SP-49 (cell line): ENCODE measurements around a stretch of chr7.

DNA sequence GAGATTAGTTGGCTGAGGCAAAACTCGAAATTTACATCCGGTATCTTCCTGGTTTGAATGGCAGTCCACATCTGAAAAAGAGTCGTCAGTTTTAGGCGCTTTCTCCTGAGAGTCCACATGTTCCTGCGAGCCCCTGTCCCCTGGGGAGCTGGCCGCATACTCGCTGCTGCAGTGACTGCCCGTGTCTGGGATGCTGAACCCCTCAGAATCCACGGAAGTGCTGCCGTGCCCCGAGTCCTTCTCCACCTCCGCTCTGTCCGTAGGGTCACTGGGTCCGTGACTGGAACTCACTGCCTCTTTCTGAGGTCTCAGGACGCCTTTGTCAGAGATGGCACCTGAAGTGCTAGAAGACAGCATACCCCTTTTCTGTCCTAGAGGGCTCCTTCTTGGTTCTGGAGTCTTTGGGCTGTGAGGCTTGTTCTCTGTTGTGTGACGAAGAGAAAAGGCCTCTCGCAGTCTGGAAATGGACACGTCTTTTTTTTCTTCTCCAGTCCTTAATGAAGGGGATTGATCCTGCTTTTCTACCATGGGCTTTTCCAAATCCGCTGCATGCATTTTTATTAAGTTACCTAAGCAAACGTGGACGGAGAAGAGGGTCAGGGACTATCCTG is 16.7 kb upstream of the RSPH10B start:
- PRO-cap: no peak

GRCh38 chr7:5995362-5995886 is 13.4 kb downstream of the PMS2 start:
- PRO-cap: no peak

DNA sequence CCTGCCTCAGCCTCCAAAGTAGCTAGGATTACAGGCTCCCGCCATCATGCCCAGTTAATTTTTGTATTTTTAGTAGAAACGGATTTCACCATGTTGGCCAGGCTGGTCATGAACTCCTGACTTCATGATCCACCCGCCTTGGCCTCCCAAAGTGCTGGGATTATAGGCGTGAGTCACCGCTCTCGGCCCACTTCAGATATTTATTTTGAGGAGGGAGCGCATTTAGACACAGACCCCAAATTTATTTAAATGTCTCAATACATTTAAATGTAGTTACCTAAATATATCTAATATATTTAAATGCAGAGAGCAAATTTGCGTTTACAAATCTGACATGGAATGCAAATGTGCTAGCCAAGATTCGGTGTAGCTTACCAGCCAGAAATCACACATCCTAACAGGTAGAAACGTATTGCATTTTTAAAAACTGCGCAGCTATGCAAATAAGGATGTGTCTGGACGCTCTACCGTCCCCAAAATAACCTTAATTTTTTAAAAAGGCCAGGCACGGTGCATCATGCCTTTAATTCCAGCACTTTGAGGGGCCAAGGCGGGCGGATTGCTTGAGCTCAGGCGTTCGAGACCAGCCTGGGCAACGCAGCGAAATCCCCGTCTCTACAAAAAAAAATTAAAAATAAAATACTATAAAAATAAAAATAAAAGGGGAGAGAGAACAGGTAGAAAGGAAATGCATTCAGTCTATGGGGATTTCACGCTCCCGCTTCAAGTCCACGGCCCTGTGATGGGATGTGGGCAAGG is 701 bp downstream of the PMS2 start:
- PRO-cap: no peak

- PRO-cap: no peak
These were observed 7.5 kb upstream of the ANKRD61 start for GRCh38 chr7:6023278-6024548.

DNA sequence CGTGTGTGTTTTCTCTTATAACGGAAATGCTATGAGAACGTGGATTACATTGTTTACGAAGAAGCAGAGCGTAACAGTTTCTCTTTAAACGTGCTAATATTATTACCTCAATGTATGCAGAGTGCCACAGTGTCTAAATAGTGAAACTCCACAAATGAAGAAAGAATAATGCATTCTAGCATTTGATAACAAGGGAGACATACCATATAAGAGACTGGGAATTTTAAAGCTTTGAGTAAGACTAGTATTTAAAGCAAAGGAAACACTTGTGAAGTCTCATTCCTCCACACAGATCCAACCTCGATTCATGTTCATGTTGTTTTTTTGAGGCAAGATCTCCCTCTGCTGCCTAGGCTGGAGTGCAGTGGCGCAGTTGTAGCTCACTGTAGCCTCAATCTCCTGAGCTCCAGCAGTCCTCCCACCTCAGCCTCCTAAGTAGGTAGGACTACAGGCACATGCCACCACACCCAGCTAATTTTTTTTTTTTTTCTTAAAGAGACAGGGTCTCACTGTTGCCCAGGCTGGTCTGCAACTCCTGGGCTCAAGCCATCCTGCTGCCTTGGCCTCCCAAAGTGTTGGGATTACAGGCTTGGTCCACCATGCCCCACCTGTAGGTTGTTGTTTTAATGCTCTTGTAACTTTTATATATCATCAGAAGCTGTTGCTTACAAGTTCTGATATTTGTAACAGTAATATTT is 1.7 kb downstream of the USP42 start:
- PRO-cap: no peak

DNA sequence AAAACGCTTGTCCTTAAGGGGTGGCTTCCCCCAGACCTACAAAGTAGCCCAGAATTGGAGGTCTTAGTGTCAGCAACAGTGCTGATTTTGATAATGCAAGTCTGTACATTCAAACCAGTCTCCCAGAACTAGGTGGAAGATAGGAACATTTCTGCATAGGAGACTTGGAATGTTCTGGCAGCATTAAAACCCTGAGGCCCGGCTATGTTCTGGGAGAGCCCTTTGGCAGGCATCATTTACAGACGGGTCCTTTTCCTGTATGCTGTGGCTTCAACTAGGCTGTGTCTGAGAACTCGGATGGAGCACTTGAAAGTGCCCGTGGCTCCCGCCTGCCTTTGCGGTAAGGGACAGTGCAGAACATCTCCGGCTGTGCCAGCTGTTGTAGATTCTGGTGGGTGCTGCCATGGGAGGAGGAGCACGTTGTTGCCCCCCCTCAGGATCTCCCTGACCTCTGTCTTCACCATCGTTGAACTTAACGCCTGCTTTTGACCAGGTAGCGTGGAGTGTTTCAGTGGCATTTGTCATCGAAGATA is 23.7 kb downstream of the RAC1 start:
- PRO-cap: no peak

DNA sequence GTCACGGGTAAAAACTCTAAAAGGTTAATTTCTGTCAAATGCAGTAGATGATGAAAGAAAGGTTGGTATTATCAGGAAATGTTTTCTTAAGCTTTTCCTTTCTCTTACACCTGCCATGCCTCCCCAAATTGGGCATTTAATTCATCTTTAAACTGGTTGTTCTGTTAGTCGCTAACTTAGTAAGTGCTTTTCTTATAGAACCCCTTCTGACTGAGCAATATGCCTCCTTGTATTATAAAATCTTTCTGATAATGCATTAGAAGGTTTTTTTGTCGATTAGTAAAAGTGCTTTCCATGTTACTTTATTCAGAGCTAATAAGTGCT is 28.9 kb downstream of the RAC1 start:
- PRO-cap: no peak

DNA sequence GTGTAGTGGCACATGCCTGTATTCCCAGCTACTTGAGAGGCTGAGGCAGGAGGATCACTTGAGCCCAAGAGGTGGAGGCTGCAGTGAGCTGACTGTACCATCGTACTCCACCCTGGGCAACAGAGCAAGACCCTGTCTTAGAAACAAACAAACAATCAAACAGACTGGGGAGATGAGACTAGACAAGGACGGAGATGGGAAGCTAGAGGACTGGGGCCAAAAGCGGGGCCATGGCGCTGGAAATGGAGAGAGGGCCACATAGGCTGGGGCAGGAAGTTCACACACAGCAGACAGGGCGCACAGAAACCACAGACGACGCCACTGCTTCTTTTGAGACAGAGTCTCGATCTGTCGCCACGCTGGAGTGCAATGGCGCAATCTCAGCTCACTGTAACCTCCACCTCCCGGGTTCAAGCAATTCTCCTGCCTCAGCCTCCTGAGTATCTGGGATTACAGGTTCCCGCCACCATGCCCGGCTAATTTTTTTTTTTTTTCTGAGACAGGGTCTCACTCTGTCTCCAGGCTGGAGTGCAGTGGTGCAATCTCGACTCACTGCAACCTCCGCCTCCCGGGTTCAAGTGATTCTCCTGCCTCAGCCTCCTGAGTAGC is 24.5 kb downstream of the DAGLB start:
- PRO-cap: no peak

- PRO-cap: no peak
These were observed 14.5 kb upstream of the DAGLB start for GRCh38 chr7:6461751-6463102.

- PRO-cap: no peak
These were observed 14.6 kb downstream of the GRID2IP start for GRCh38 chr7:6536581-6537207.

GRCh38 chr7:6639792-6640997 is 3.1 kb downstream of the ZNF316 start:
- PRO-cap: no peak

DNA sequence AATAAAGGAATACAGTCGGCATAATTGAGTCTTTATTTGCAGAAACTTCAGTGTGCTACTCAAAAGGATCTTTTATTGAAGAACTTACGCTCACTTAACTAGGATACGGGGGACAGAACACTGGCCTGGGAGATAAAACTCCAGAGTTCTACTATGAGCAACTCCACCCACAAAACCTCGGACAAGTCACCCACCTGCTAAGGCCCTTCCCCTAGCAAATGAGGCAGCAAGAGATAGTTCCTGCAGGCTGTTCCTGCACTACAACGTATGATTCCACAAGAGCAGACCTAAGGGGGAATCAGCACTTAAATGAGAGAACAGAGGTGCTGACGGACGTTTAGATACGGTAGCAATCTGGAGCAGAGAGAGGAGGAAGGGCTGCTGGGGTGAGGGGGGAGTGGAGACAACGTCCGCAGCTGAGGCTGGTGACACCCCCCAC is 898 bp downstream of the ZNF12 start:
- PRO-cap: no peak

DNA sequence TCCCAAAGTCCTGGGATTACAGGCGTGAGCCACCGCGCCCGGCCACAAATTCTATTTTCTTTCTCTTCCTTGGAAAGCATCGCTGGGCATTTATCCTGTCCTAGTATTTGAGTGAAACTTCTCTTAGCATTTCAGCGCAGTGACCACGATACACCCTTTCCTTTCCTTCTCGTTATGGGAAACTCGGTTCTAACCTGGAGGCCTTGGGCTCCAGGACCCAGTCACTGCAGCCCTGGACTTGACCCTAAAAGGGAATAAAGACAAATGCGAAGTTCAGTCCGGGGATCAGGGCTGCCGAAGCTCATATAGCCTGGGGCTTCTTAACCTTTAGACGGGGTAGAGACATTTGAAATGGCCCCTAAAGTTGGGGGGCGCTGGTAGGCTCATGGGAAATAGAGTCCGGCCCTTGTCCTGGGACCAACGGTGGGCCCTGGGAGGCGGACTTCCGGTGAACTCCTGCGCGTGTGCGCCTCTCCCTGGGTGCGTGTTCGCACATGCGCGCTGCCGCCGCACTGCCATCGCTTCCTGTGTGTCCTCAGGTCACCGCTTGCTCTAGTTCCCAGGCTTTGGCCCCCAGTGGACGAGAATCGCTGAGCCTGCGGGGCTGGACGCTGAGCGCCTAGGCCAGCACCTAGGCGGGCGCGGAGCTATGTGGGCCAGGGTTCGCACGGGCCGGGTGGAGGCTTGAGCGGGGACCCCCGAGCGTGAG is 22.7 kb upstream of the ZNF12 start:
- PRO-cap: bidirectional peak, plus-strand start at position 512 of the sequence, minus-strand start at position 468 of the sequence

DNA sequence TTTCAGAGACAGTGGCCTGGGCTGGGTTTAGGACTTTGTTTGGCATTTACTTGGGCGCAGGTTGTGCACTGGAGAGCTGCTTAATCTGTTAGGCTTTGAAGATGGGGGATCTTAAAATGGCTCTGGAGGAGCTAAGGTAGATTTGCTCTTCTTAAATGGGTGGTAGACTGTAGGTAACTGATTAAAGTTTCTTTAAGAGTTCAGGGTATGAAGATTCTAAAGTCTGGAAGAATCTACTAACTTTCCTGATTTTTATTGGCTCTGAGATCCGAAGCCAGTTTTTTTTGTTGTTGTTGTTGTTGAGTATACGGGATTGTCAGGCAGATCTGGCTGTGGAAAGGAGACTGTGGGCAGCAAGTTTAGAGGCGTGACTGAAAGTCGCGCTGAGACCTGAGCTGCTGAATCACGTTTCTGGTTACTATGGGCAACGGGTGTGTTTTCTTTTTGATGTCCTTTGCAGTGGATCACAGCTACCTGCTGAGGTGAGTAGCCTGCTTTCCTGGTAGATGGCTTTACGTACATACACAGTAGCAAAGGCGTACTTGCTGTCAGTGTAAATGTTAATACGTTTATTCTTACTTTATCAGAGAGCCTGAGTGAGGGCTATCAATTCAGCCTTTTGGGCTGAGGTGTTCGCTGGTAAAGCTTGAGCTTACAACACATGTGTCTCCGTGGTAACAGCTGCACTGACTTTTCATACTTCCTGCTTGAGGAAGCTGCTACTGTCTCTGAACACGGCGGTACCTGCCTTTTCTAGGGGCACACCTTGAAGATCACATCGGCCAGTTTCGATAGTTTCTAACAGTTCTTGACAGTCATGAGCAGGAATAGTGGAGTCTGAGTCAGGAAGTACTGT is 165.0 kb upstream of the CCZ1B start:
- PRO-cap: no peak

DNA sequence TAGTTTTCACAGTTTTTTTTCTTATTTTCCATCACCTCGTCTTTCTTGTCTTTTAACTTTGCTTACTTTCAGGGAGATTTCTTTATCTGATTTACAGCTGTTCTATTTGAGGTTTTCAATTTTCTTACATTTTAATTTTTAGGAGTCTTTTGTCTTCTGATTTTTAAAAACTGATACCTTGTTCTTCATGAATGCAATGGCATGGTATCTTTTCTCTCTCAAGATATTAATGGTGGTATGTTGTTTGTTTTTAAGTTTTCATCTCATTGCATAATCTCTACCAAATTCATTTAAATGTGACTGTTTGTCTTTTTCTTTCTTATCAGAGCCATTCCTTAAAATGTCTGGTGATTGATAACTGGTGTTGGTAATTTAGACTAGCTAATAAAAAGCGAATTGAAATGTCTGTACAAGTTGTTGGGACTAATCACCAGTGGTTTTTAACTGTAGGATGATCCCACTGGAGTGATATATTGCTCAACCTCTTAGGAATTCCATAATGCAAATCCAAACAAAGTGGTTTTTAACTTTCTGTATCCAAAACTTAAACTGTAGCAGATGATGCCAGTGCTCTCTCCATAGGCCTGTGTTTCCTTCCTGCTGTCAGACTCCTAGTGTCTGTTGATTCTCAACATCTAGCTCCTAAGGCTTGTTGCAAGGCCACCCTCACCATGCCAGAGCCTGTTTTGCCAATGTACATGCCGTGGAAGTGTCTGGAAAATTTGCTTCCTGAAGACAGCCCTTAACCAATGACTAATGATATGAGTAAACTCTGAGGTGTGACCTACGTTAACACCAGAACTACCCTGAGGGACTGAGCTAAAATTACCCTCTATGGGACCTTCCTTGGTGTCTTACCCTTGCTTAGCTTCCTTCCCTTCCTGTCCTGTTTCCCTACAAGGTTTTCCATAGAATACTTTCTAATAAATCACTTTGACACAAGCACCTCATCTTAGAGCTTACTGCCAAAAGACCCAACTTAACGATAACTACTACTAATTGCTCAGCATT is 39.1 kb downstream of the C1GALT1 start:
- PRO-cap: no peak

DNA sequence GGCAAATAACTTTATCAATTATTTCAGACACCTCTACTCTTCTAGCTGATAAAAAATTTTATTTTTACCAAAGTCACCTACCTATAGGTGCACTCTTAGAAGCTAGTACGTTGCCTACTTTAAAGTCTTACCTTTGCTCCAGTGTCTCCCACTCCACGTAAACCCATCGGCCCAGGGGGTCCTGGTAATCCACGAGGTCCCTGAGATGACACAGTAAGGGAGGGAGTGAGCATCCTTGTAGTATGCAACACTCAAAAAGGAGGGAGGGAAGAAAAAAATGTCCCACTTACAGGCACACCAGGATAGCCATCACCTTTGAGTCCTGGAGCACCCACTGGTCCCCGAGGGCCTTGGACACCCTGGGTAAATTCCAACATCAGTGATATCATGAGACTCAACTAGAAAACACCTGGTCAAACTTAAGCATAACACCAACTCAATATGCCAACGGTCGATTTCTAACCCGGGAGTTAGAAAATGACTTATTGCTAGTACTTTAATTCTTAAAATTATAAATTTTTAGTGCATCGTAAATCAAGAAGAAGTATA is 103.3 kb downstream of the COL28A1 start:
- PRO-cap: no peak

- PRO-cap: unidirectional peak, minus-strand start at chr7:7569143
These were observed 2.3 kb downstream of the MIOS start for GRCh38 chr7:7568982-7569418.

DNA sequence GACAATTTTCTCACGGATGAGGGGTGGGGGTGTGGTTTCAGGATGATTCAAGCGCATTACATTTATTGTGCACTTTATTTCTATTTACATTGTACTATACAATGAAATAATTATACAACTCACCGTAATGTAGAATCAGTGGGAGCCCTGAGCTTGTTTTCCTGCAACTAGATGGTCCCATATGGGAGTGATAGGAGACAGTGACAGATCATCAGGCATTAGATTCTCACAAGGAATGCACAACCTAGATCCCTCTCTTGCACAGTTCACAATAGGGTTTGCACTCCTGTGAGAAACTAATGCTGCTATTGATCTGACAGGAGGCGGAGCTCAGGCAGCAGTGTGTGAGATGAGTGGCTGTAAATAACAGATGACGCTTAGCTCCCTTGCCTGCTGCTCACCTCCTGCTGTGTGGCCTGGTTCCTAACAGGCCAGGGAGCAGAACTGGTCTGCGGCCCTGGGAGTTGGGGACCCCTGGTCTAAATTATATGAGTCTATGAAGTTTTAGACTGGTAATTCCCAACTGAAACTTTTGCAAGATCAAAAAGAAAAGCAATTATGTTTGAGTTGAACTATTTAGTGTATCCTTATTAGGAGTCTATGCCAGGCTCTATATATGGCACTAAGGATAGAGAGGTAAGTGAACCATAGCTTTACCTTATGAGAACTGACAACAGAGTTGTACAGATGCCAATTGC is 3.9 kb downstream of the MIOS start:
- PRO-cap: no peak

DNA sequence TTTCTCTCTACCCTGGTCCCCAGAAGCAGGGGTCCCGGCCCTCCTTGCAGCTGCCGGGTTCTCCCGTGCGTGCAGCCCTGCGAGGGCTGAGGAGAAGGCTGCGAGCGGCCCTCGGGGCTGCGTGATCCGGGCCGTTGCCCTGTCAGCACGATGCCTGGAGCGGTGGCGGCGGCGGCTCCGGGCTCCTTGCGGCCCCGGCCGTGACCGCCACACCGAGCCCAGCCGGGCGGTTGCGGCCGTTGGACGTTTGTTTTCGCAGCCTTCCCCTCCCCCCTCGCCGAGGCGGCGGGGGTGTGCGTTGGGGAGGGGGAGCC is 254 bp downstream of the GLCCI1 start:
- PRO-cap: bidirectional peak, plus-strand start outside the sequence, minus-strand start at position 255 of the sequence

DNA sequence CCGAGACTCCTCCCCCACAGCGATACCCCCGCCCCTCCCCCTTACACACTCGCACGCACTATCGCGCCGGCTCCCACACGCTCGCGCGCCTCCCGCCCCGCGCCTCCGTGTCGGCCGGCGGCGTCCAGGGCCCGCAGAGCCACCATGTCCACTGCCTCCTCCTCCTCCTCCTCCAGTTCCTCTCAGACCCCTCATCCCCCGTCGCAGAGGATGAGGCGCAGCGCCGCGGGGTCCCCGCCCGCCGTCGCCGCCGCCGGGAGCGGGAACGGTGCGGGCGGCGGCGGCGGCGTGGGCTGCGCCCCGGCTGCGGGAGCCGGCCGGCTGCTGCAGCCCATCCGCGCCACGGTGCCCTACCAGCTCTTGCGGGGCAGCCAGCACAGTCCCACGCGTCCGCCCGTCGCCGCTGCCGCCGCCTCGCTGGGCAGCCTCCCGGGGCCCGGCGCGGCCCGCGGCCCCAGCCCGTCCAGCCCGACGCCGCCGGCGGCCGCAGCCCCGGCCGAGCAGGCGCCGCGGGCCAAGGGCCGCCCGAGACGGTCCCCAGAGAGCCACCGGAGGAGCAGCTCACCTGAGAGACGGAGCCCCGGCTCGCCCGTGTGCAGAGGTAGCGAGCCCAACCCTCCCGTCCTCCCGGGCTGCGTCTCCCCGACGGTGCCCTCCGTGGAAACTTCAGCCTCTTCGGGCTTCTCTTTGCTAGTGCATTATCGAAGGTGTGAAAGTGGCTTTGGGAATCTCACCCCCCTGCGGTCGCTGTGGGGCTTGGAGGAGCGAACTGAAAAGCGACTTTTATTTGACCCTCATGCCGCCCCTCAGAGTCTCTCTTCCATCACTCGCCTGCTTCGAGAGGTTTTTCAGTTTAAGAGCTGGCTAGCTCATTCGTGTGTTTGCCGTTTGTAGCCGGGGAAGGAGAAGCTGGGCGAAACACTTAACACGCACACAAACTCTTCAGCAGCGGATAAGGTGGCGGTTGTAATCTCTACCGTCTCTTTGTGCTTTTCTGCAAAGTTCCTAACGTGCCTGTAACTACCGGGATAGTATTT is 929 bp downstream of the GLCCI1 start:
- PRO-cap: bidirectional peak, plus-strand start at position 58 of the sequence, minus-strand start outside the sequence; bidirectional peak, plus-strand start at position 262 of the sequence, minus-strand start at position 184 of the sequence